H4 (cell line): ENCODE measurements around the gene SYNGR3.

DNA sequence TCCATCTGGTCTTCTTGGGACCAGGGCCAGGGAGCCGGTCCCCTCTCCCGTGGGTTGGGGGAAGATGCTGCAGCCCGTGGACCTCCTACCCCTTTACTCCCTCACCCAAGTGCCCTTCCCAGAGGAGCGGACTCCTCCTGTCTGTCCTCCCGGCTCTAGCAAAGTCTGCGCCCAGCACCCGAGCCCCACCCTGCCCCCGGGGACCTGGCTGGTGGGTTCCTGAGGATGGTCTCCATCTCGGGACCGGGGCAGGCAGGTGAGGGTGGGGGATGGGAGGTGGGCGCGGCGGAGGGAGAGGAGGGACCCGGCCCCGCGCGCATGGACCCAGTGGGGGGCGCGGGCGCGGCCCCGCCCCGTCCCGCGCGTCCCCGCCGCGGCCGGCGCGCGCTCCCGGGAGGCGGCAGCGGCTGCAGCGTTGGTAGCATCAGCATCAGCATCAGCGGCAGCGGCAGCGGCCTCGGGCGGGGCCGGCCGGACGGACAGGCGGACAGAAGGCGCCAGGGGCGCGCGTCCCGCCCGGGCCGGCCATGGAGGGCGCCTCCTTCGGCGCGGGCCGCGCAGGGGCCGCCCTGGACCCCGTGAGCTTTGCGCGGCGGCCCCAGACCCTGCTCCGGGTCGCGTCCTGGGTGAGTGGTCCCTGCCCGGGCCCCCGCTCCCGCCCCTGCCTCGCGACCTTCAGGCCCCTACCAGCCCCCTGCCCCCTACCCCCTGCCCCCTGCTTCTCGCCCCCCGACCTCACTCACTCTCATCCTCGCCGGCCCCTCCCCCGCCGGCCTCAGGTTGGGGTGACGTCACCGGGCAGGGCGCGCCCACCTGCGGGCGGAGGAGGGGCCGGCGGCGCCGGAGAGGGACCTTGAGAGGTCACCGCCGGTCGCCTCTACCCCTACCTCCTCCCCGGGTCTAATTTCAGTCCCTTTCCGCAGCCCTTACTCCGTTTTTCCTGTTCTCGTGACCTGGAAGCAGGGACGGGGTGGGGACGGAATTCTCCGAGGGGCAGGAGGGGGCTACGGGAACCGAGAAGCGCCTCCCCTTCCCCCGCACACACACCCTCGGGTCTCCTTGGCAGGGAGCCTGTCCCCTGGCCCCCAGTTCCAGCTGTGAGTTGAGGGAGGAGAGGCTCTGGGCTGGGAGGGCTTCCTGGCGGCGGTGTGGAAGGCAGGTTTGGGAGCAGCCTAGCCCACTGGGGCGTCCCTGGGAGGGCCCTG, at the start of gene SYNGR3:
SYNGR3 (plus strand) TSS at position 395 of the 1,205 bp plus-strand sequence.
- RAMPAGE, long total RNA: no peak

- RAMPAGE, long total RNA: start-site peak on the plus strand at chr16:2033247-2033328, 11 reads
Measured at GRCh38 chr16:2032900-2033827, 6.5 kb downstream of the NHERF2 start.

- RAMPAGE, long total RNA: no peak
Measured at GRCh38 chr16:2033828-2034529, 7.3 kb downstream of the NHERF2 start.

- RAMPAGE, long total RNA: no peak
Measured at GRCh38 chr16:2034530-2035013, 7.9 kb downstream of the NHERF2 start.

- RAMPAGE, long total RNA: no peak
Measured at GRCh38 chr16:2085863-2086473, 38.2 kb downstream of the TSC2 start.

DNA sequence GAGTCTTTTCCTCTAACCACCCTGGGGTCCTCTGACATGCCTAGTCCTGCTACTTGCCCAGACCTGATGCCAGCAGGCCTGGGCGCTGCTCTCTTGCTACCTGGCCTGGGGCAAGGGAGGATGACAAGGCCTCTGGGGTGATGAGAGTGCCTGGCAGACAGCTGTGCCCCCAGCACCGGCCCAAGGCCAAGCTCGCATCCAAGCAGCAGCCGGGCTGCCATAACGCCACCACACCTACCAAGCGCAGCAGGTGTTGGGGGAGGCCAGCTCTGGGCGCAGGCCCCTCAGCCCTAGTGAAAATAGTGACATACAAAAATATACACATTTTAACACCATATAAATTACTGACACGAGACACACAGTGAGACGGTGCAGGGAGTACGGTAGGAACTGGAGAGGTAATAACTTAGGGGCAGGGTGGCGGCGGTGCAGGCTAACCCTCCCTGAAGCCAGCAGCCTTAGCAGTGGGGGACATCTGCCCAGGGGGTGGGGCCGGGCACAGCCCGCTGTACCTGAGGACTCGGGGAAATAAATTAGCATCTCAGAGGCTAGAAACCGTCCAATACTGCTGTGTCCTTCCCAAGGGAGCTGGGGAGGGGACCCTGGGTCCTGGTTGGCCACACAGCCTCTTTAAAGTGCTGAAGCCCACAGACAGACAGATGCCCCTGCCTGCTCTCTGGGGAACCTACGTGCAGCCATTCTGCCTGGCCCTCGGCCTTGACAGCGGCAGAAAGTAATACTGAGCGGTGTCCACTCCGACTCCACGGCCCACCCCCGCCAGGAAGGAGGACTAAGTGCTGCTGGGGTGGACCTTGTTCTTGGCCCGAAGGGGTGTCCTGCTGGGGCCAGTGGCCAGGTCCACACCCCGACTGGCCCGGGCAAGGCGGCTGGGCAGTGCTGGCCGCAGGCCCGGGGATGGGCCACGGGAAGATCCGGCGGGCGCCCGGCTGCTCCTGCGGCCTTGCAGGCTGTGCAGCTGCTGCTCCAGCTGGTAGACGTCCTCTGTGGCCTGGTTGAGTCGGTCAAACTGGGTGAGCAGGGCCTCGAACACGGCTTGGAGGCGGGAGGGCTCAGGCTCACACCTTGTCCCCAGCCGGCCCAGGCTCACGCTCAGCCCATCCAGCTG, 41.5 kb downstream of the TSC2 start:
- RAMPAGE, long total RNA: no peak

GRCh38 chr16:2150172-2150691, 1.8 kb downstream of the RAB26 start:
- RAMPAGE, long total RNA: no peak

DNA sequence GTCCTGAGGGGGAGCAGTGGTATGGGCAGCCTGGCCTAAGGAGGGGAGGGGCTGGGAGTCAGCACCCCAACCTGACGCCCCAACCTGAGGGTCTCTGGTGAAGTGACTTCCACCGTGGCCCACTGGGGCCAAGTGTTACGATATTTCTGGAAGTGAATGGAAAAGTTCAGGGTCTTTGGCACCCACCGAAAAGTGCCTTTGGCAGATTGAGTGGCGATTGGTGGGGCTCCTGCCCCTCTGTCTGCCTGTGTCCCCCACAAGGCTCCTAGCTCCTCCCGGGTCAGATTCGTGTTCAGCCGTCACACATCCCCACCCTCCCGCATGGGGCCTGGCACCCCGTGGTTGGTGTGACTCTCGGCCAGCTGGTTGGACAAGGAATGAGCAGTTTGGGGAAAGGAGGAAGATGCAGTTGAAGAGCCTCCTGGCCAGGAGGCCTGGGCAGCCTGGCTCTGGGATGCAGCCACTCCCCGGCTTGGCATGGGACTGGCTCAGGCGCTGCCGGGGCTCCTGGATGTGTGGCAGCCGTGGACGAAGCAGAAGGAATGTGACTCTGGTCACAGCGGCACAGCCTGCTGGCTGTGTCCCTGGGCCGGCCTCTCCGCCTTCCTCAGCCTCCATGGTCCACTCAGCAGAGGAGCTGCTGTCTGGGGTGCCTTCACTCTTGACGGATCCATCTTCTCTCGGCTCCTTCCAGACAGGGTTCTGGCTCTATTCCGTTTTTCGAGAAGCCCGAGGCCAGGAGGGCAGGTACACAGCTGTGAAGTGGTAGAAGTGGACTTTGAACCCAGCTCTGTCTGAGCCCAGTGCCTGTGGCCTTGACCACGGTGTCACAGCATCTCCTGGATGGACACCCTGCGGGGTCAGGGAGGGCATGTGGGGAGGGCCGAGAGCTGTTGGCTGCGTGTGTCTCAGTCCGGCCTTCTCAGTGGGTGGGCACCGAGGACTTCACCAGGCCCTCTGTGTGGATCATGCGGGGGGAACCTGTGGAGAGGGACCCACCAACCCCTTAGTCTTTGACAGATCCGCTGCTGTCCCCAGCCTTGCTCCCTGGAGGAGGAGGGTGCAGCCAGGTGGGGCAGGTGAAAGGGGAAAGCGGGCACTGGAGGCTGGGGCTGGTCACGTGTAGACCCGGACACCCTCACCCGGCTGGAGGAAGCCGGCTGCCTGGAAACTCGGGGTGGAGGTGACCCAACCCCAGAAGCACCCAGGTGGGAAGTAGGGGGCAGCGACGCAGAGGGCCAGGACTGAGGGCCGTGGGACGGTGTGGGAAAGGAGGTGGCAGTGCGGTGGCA, 2.1 kb downstream of the TRAF7 start:
- RAMPAGE, long total RNA: no peak

DNA sequence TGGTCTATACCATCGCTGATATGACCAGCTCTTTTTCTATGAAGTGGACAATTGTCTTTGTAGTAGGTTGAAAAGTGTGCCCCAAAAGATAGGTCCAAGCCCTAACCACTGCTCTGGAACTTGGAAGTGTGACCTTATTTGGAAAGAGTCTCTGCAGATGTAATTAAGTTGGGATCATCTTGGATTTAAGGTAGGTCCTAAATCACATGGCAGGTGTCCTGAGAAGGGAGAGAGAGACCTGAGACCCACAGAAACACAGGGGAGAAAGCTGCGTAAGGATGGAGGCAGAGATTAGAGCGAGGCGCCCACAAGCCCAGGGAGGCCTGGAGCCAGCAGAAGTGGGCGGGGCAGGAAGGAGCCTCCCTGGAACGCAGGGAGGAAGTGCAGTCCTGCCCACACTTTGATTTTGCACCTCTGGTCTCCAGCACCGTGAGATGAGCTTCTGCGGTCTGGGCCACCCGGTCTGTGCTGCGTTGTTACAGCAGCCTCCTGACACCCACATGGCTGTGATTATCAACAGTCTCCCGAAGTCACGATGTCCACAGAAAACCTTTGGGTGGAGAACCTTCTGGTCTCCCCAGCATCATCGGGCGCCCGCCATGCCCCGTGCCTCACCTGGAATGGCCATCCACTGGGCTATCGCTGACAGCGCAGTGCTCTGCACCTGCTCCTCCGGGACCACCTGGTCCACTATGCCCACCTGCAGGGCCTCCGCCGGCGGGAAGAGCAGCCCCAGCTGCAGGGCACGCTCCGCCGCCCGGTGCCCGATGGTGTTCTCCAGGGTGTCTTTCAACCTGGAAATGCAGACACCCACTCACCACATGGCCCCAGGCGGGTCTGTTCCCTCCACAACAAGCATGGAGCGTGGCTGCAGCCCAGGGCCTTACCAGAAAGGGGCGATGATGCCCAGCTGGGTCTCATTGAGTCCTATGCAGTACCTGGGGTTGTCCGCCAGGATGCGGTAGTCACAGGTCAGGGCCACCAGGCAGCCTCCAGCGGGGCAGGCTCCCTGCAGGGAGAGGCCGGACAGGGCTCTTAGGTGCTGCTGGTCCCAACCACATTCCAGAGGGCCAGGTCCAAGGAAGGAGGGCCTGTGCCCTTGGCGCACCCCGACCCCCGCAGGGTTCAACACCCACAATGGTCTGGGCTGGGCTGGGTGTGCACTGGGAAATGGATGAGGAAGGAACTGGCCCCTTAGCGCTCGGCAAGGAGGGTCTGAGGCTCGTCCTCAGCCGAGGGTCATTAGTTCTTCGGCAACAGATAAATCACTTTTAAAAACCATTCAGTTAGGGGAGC, 6.6 kb downstream of the DNASE1L2 start:
- RAMPAGE, long total RNA: no peak

GRCh38 chr16:2244295-2244671, 7.1 kb downstream of the ECI1 start:
- RAMPAGE, long total RNA: no peak

DNA sequence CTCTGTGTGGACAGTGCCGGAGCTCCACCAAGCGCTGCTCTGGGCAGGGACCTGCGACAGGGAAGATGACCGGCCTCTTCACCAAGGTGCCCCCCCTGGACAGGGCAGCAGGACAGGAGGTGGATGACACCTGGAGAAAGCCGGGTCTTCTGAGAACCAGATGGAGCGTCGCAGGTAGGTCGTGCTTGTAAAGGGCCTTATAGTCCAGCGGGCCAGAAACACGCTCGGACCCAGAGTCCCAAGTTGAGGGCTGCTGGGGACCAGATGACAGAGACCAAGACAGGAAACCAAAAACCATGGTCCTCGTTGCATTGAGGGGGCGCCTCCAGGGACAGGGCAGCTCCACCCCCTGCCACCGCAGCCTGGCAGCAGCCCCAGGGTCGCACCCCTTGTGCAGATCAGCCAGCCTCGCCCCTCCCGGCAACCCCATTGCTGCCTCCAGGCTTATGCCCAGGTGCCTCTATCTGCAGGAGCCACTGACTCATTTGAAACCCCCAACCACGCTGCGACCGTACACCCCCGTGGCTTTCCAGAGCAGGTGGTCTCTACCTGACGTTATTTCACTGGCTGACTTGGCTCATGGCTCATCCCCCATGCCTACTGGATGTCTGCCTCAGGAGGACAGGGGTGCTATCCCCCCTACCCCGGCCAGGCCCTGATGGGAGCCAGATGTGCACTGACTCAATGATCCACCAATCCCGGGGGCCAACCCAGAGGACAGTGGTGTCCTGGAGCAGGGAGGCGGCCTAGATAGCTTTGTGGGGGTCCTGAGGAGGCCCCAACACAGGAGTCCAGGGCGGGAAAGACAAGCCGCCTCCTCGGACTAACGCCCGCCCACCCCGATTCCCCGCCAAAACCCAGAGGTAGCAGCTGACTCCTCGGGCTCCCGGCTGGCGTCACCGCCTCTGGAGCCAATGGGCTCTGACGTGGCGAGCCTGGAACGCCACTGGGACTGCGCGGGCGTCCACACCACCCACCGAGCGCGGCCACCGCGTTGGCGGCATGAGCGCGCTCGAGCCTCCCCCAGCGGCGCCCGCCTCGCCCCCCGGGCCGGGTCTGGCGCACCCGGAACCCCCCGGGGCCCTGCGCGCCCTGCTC, 3.9 kb upstream of the NTN3 start:
- RAMPAGE, long total RNA: no peak

DNA sequence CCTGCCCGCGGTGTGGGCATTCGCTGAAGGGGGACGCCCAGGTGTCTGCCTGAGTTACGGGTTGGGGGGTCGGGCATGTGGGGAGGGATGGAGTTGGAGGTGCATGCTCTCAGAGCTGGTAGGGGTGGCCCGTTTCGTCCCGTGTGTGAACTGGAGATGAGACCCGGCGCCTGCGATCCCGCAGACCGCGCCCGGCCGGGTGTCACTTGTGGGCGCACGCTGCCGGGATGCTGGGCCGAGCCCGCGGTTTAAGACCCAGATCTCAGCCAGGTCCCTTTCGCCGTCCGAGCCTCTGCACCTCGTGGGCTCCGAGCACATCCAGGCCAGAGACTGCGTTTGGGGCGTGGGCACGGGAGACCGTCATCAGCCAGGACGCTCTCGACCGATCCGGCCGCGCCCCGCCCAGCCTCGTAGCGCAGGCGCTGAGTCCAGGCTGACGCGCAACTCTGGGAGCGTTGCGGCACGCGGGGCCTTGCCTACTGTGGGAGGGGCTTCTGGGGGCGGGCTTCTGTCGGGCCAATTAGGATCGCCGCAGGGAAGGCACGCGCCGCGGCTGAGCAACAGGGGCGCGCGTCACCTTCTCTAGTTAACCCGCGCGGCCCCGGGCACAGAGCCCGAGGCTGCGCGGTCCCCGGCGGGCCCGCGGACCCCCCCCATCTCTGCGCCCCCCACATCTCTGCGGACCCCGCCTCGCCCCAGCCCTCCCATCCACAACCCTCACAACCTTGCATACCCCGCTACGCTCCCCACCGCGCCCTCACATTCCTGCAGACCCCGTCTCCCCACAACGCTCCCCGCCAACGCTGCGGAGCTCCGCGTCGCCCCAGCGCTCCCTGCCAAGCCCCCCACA, 613 bp upstream of the CEMP1 start:
- RAMPAGE, long total RNA: no peak

DNA sequence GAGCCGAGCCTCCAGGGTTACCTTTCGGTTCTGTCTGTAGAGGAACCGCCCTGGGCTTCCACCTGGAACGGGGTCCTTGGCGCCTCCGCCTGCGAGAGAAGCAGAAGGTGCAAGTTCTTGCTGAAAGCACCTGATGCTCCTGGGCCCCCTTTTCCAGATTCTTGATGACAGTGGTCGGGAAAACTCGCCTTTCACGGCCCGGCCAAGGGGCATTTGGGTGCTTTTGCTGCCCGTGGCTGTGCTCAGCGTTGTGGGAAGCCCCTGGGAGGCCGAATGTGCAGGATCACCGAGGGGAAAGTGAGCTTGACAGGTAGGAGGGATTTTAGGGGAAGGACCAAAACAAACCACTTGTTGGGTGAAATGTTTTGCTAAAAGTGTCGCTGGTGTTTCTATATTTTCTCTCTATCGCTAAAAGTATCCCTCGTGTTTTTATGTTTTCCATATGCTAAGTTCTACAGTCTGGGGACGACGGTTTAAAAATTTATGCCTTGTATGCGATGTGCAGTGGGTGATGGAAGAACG, 702 bp downstream of the PDPK1 start:
- RAMPAGE, long total RNA: no peak

- RAMPAGE, long total RNA: no peak
Measured at GRCh38 chr16:2586232-2587026, 48.6 kb downstream of the PDPK1 start.

- RAMPAGE, long total RNA: no peak
Measured at GRCh38 chr16:2753240-2753556, 760 bp downstream of the SRRM2 start.

DNA sequence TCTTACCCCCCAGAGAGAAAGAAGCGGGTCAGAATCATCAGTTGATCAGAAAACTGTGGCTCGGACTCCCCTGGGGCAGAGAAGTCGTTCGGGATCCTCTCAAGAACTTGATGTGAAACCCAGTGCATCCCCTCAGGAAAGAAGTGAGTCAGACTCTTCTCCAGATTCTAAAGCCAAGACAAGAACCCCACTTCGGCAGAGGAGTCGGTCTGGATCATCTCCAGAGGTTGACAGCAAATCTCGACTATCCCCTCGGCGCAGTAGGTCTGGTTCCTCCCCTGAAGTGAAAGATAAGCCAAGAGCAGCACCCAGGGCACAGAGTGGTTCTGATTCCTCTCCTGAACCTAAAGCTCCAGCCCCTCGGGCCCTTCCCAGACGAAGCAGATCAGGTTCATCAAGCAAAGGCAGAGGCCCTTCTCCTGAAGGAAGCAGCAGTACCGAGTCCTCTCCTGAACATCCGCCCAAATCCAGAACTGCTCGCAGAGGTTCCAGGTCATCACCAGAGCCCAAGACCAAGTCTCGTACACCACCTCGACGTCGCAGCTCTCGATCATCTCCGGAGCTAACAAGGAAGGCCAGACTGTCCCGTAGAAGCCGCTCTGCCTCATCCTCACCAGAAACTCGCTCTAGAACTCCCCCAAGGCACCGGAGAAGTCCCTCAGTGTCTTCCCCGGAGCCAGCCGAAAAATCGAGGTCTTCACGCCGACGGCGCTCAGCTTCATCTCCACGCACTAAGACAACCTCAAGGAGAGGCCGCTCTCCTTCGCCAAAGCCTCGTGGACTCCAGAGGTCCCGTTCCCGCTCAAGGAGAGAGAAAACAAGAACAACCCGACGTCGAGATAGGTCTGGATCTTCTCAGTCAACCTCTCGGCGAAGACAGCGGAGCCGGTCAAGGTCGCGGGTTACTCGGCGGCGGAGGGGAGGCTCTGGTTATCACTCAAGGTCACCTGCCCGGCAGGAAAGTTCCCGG, 11.7 kb downstream of the ELOB start:
- RAMPAGE, long total RNA: no peak

- RAMPAGE, long total RNA: no peak
Measured at GRCh38 chr16:2856146-2856610, 1.8 kb downstream of the PRSS22 start.

DNA sequence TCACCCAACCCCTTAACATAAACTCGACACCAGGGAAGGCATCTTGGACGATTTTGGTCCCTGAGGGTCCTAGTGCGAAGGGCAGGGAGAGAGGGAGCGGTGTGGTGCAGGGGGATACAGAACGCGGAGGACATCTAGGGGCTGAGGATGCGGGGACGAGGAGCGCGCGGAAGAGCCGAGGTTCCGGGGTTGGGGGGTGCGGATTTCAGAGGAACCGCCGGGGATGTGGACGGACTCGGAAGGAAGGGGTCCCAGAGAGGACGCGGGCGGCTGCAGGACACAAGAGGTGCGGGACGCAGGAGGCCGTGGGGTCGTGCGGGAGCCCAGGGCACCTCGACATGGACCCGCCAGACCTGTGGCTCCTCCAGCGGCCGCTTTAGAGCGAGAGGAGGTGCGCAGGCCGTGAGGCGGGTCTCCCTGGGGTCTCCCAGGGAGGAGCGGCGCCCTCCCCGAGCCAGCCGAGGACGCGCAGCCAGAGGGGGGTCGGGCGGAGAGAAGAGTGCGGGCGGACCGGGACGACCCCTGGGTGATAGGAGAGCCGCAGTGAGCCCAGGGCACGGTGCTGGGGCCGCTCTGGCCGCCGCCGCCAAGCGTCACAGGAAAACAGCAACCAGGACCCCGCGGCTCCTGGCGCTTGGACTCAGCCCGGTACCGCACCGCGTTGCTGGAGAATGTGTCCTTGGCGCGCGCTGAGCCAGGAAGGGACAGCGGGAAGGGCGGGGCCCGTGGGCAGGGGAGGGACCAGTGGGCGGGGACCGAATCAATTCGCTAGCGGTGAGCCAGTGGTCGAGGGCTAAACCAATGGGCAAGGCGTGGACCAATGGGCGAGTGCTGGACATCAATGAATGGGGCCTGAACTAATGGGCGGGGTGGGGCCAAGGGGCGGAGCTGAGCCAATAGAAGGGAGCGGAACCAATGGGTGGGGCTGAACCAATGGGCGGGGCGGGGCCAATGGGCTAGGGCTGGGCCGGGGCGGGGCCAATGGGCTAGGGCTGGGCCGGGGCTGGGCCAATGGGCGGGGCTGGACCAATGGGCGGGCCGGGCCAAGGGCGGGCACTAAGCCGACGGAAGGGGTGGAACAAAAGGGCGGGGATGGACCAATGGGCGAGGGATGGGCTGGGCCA, 6.6 kb upstream of the FLYWCH1 start:
- RAMPAGE, long total RNA: no peak

DNA sequence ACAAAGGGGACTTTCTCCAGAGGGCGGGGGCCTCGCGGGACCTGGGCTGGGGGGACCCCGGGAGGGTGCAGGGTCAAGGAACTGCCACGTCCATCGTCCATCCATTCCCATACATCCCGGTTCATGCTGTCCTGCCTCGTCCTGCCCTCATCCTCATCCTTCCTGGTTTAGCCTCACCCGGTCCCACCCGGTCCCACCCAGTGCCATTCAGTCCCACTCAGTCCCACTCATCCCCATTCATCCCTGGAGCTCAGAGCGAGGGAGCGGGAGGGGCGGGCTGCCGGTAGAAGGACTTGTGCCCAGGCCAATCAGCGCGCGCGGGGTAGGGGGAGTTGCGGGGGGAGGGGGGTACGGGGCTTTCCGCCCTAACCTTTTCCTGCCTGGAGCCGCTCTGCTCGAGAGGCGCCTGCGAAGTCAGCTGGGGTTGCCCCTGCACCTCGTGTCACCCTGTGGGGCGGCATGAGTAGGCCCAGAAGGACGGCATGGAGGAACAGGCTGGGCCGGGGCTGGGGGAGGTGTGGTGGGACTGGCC, 13.6 kb downstream of the FLYWCH1 start:
- RAMPAGE, long total RNA: no peak

GRCh38 chr16:2953608-2954295, 10.3 kb upstream of the KREMEN2 start:
- RAMPAGE, long total RNA: no peak